ENCODE measurements around the genes MYOCOS and RC3H1.

- PRO-cap = no peak
Measured at GRCh38 chr1:171186547-171187161, 1.6 kb downstream of the FMO2 start.

- PRO-cap = no peak
Measured at GRCh38 chr1:171187233-171187451, 2.0 kb downstream of the FMO2 start.

- PRO-cap = no peak
Measured at GRCh38 chr1:171257691-171258311, 9.5 kb downstream of the FMO1 start.

- PRO-cap = no peak
Measured at GRCh38 chr1:171321581-171322206, 7.7 kb downstream of the FMO4 start.

DNA sequence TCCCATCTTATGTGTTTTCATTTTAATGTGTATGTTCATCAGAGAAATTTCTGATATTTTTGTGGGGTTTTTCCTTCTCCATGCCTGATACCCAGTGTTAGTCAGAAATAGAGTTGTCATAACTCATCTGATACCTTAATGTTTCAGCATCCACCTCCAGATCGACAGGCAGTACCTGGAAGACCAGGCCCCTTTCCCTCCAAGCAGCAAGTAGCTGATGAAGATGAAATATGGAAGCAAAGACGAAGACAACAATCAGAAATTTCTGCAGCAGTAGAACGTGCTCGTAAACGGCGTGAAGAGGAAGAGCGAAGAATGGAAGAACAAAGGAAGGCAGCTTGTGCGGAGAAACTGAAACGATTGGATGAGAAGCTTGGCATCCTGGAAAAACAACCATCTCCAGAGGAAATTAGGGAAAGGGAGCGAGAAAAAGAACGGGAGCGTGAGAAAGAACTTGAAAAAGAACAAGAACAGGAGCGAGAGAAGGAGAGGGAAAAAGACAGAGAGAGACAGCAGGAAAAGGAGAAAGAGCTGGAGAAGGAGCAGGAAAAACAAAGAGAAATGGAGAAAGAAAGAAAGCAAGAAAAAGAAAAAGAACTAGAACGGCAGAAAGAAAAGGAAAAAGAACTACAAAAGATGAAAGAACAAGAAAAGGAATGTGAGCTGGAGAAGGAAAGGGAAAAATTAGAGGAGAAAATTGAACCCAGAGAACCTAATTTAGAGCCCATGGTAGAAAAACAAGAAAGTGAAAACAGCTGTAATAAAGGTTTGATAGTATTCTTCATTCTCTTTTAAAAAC lies 47.1 kb downstream of the PRRC2C start:
- PRO-cap = no peak

GRCh38 chr1:171622076-171622487 lies at the start of gene MYOCOS:
Gene MYOCOS (plus strand): TSS chr1:171622243.
- PRO-cap = no peak

DNA sequence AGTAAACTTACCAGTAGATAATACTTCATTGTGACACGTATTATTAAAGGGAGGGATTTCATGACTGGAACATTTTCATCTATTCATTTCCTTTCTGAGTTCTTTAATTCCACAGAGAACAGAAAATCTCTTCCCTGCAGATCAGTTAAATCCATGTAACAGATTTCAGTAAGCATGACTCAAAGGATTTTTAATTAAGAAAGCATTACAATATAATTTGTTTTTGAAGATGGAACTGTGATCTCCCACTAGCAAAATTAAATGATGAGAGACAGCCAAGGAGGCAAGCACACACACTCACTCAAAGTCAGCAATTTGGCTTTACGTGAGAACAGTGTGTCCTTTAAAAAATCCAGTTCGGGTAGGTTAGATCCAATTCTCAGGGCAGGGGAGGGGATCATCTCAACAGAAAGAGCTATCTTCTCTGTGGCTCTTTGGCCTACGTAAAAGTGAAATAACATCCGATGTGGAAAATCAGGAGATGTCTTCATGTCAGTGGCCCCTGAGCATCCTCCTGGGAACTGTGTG lies 10.7 kb upstream of the MYOC start:
- PRO-cap = no peak

- PRO-cap = no peak
Measured at GRCh38 chr1:171841995-171842868, 934 bp downstream of the DNM3 start.

DNA sequence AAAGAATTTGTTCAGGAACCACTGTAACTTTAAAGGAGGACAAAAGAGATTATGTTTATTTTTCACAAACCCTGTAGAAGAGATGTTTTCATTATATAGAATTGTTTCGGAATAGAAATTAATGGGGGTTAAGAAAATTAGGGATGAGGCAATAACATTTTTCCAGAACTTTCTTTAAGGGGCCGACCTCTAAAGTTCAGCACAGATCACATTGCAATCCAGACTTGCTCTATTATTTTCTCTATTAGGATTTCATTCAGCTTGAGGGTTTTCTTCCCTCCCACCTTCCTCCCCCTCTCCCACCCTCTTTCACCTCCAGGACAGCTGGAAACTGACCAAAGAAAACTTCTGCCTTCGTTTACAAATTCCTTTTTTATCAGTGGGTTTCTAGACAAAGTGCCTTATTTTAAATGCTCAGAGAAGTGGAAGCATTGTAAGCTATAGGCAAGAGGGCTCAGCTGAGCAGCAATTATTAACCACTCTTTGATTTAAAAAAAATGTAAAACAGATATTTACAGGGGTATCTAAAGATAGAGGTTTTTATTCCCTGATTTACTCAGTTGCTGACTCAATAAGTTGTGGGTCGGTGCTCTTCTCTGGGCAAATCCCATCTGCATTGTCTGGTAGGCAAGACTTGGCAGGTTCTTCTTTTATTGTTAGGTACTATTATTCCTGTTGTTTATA lies 277.1 kb upstream of the C1orf105 start:
- PRO-cap = unidirectional peak, minus-strand start at position 231 of the sequence

DNA sequence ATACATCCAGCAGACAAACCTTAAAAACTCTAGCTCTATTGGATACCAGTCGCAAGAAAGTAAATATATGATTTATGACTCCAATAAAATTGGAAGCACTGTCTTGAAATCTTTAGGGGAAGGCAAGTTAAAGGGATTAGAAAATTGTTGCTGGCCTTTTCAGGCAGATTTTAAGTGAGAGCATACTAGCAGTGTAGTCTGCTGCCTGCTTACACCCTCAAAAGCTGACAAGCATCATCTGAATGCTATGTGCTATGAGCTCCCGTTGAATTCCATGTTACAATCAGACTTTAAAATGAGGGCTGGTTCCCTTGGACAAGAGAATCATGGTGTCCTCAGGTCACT lies 271.2 kb upstream of the C1orf105 start:
- PRO-cap = no peak

DNA sequence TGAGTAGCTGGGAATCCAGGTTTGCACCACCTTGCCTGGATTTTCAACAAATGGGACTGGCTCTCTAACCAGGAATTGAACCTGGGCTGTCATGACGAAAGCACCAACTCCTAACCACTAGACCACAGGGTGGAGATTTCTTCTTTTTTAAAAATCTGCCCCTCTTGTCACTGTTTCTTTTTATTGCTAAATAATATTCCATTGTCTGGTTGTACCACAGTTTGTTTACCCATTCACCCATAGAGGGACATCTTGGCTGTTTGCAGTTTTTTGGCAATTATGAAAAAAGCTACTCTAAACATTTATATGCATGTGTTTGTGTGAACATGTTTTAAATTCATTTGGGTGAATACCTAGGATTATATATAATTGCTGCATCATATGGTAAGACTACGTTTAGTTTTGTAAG lies 232.1 kb upstream of the C1orf105 start:
- PRO-cap = no peak

GRCh38 chr1:172361043-172361369 lies 59.5 kb upstream of the C1orf105 start:
- PRO-cap = unidirectional peak, minus-strand start at chr1:172361158

- PRO-cap = unidirectional peak, minus-strand start at chr1:172380897
Measured at GRCh38 chr1:172380730-172381374, 39.6 kb upstream of the C1orf105 start.

GRCh38 chr1:172499617-172500183 lies 33.2 kb upstream of the SUCO start:
- PRO-cap = no peak

- PRO-cap = no peak
Measured at GRCh38 chr1:172537806-172538270, 4.9 kb downstream of the SUCO start.

DNA sequence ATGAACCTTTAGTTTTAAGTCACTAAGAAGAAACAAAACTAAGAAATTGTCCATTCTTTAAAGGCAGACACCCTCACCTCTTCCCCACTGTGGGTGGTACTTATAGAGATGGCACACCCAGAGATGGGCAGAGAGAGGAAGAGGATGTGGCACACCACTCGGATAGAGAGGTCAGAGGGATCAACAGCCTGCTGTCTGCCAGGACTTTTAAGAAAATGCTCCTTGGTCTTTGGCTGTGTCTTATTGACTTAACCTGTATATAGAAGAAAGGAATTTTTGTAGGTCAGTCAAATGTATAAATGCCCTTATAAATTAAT lies 45.1 kb downstream of the FASLG start:
- PRO-cap = no peak

DNA sequence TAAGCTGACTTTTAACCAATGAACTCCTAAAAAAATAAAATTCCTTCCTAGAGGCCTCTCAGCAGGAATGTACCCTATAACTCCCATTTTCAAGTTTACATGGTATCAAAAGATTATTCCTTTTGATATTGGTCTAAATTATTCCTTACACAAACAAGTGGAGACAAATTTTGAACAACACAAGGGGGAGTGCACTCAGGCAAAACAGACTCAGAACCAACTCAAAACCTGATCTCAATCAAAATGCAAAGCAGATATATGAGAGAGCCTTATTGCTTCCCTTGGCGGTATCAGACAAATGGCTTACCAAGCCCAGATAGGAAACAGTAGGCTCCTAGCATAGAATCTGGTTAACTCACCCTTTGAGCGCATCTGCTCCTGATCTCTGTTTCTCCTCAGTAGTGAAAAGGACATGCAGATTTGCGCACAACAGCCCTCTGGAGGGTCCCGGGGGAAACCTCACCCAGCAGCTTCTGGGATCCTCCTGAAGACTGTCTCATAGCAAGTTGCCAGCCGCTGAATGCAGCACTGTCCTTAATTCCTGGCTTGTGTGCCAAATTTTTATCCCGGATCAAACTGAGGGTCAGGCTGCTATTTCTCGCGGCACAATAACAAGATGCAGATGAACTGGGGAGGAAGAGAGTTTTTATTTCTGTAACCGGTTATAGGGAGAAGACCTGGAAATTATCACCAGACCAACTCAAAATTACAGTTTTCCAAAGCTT lies 192.1 kb downstream of the FASLG start:
- PRO-cap = unidirectional peak, minus-strand start at position 522 of the sequence

DNA sequence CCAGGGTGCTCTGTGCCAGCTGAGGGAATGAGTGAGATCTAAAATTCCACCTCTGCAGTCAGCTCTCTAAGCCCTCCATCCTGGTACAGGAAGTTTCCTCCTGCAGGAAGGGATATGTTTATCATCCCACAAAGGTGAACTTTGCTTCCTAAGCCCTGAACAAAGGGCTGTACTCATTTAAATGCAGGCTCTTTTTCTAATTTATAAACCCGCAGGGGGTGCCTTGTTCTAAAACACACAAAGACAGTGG lies 3.6 kb upstream of the TNFSF4 start:
- PRO-cap = no peak

- PRO-cap = no peak
Measured at GRCh38 chr1:173863161-173863832, 4.9 kb upstream of the ZBTB37 start.

GRCh38 chr1:174022225-174022628 lies at the start of gene RC3H1:
Gene RC3H1 (minus strand): TSS chr1:174022357.
- PRO-cap = bidirectional peak, plus-strand start at chr1:174022483, minus-strand start at chr1:174022375